ENCODE results near the genes TSPAN5 and ADH7.

GRCh38 chr4:95061741-95062197 lies 304.0 kb downstream of the BMPR1B start:
- RRBS = no CpG with 5 or more reads among the region's 4 CpGs

GRCh38 chr4:95537172-95537449 lies 11.7 kb downstream of the UNC5C start:
- RRBS = no CpG with 5 or more reads among the region's 5 CpGs

DNA sequence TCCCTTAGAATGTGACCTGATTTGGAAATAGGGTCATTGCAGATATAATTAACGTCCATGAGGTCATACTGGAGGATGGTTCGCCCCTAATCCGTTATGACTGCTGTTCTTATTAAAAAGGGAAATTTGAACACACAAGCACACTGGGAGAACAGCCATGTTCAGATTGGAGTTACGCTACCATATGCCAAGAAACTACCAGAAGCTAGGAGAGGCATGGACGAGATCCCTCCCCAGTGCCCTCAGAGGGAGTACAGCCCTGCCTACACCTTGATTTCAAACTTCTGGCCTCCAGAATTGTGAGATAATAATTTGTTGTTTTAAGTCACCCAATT lies 1.8 kb upstream of the RAP1GDS1 start:
- RRBS = no CpG with 5 or more reads among the region's 5 CpGs

GRCh38 chr4:98262463-98263111 lies 1.4 kb downstream of the RAP1GDS1 start:
- RRBS = no CpG with 5 or more reads among the region's 12 CpGs

DNA sequence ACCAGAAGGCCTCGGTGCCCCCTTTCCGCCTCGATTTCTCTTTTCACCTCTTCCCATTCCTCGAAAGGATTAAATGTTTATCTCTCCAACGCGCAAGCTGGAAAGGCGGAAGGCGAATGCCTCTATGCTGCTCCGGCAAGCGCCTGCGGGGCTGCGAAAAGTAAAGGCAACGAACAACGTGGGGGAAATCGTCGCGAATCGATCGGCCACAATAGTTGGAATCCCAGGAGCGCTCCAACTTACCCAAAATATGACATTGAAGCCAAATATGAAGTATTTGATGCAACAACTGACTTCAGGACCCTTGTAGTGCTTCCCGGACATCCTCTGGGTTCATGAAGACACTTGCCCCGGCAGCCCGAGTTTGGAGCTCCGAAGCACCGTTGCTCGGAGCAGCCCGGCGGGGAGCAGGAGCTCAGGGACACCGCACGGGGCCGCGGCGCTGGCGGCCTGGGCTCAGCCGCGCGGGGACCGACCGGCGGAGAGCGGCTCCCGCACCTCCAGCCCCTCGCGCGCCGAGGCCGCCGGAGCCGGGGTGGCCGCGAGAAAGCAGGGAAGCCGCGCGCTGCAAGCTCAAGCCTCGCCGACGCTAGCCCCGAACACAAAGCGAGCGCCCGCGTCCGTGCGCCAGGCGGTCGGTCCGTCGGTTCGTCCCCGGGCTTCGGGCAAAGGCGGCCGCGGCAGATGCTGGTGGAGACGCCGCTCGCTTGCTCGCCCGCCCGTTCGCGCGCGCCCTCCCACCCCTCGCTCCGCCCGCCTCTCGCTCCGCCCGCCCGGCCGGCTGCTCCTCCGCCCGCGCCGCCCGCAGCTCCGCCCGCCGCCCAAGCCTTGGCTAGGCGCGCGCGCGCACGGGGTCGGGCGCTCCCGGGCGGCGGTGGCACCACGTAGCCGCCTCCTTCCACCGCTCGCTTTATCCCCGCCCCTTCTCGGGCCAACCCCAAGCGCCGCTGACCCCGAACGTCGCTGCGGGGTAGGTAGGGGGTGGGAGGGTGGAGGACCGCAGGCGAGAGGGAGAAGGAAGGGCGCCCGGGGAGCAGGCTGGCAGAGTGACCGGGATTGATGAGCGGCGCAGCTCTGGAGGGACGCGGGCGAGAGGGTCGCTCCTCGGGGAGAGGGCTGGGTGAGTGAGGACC lies at the start of gene TSPAN5:
Gene TSPAN5, minus strand, starts transcription at position 709 of the 1,133 bp plus-strand sequence.
- RRBS = 3% methylated on average over 52 of the region's 135 CpGs

DNA sequence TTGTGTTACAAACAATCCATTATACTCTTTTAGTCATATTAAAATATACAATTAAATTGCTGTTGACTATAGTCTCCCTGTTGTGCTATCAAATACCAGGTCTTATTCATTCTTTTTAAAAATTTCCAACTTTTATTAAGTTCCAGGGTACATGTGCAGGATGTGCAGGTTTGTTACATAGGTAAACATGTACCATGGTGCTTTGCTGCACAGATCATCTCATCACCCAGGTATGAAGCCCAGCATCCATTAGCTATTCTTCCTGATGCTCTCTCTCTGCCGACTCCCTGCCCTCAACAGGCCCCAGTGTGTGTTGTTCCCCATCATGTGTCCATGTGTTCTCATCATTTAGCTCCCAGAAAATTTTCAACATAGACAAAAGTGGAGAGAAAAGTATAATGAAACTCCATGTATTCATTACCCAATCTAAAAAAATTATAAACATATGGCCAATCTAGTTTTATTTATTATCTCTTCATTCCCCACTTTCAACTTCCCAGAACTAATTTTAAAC lies 20.4 kb downstream of the ADH4 start:
- RRBS = no CpG with 5 or more reads among the region's 1 CpG

GRCh38 chr4:99435137-99435486 lies at the start of gene ADH7:
ADH7 (minus strand) TSS chr4:99435342.
- RRBS = no CpG with 5 or more reads among the region's 1 CpG

DNA sequence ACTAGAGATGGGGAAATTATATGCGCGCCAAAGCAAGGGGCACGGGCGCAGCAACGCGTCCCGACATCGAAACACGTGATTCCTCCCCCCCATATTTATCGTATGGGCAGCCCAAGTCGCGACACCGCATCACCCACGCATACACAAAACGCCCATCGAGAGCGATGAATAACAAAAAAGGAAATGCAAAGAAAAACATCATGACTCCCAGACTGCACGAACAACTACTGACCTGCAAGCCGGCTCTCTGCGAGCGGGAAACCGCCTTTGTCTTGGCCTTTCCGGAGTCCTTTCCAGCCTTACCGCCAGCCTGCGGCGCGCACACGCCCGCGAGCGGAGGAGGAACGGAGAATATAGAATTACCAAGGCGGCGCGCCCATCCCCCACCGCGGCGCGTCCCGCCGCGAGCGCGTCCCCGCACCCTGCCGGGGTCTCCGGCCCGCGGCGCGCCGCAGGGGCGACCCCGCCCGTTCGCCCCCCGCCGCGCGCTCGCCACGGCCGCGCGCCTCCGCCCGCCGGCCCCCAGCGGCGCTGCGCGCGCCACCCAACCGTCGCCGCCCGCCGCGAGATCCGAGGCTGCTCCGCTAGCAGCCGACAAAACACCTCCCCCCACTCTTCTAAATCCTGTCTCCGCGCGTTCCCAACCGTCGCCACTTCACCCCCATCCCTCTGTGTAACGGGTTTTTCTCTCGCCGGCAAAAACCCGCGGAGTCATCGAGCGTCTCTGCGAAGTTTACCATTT lies 473 bp downstream of the H2AZ1 start:
- RRBS = 2% methylated on average over 20 of the region's 95 CpGs

- RRBS = no CpG with 5 or more reads among the region's 7 CpGs
Measured at GRCh38 chr4:100095936-100096318, 94.3 kb downstream of the DDIT4L start.

- RRBS = no CpG with 5 or more reads among the region's 2 CpGs
Measured at GRCh38 chr4:101094145-101094681, 253.1 kb downstream of the PPP3CA start.

DNA sequence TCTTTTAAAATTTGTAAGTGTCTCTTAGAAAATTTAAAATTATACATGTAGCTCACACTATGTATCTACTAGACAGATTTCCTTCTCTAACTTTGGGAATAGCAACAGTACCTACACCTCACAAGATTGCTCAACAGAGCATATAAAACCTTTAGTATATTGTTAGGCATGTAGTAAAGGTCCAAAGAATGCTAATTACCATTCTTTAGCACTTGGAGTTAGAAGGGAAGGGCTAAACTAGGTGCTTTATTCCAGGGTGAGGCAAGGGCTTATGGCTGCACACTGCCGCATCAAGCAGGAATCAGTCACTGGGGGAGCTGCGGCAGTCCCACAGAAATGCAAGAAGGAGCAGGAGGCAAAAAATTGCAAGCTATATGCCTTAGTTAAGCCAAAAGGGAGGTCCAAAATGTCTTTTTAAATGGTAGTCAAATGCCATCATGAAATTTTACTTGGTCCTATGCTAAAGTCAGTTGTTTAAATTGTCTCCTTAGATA lies 162.7 kb downstream of the PPP3CA start:
- RRBS = no CpG with 5 or more reads among the region's 2 CpGs

DNA sequence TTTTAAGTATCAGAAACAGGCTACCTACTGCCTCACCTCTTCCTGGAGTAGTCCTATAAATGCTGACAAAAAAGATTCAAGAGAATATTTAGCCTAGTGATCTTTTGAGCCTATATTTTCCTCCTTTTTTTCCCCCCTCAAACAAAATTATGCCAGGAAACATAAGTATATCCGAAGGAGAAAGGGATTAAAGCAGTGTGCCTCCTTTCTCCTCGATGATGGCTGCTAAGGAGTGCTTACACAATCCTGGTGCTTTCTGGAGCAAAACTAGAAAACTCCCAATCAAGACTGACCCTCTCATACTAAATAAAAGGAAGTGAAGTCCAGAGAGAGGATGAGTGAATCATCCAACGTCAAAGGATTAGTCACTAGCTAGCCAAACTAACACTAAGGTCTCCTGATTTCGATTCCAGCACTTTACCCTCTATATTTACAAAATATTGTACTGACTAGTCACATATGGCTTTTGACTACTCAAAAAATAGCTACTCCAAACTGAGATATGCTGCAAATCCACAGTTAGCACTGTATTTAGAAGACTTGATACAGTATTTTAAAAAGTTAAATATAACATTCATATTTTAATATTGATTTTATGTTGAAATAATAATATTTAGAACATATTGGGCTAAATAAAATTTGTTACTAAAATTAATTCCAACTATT lies 146.7 kb downstream of the PPP3CA start:
- RRBS = no CpG with 5 or more reads among the region's 4 CpGs

GRCh38 chr4:101290308-101290905 lies 56.9 kb downstream of the PPP3CA start:
- RRBS = no CpG with 5 or more reads among the region's 4 CpGs

DNA sequence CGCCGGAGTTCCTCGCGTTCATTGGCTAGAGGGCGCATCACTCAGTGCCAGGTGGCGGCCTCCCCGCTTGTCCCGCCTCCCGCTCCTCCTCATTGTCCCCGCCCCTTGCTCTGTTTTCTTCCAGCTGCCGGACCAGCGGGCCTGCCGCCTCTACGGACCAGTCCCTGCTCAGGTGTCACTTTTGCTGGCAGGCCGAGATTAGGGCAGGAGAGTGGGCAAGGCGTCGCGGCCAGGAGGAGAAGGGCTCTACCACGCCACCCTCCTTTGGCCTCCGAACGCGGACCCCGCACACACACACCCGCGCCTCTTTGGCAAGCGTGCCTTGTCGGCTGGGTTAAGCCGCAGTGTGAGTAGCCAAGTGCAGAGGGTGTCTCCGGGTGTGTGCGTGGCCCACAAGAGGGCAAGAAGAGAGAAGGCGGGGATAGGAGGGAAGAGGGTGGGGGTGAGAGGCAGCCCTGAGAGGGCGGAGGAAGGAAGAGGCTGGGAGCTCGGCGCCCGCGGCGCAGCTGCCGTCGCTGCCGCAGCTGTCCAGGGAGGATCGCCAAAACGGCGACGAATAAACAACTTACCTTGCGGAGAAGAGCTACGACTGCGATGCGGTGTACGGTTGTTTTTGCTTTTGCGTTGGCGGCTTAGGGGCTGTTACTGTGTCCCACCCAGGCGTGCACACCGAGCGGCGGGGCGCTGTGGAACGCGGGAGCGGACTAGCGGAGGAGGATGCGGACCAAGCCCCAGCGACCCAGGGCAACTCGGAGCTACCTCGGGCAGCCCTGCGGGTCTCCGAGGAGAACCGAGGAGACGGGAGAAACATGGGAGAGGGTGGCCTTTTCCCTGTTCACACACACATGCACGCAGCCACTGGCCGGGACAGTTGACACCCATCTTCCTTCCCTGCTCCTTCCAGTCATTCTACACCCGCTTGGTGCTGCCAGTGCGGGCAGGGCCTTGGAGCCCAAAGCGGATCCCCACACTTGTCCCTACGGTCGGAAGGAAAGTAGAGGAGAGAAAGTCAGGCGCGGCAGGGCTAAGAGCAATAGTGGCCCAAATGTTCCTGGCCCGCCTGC lies 670 bp upstream of the PPP3CA start:
- RRBS = 4% methylated on average over 4 of the region's 78 CpGs

DNA sequence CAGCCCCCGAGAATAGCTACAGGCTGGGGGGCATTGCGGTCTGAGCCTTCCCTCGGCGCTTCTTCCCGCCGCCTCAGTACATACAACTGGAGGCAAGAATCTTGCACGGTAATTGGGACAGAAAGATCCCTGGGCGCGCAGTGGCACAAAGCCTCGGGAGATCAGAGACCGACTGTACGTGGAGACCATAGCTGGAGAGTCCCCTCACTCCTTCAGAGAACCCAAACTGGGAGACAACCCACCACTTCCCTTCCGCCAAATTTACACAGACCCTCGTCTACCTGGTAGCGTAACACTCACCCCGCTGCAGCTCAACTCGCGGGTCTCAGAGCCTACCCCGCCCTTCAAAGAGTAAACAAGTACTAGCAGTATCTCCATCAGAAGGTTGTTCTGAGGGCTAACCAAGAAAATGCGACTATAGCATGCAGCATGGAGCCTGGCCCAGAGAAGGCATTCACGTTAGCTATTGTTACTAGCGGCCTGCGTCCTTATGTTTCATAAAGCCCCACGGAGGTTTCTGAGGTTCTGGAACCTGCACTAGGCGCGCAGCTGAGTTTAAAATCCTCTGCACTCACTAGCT lies 443 bp upstream of the MANBA start:
- RRBS = no CpG with 5 or more reads among the region's 26 CpGs

GRCh38 chr4:102825464-102826458 lies 1.6 kb downstream of the UBE2D3 start:
- RRBS = 4% methylated on average over 3 of the region's 30 CpGs

- RRBS = no CpG with 5 or more reads among the region's 20 CpGs
Measured at GRCh38 chr4:102867987-102868566, 715 bp upstream of the CISD2 start.

GRCh38 chr4:103082491-103082793 lies 5.9 kb upstream of the SLC9B2 start:
- RRBS = no CpG with 5 or more reads among the region's 1 CpG

Measured in HL-60 (cell line).